ENCODE data around the genes GALNT8 and KCNA1.

DNA sequence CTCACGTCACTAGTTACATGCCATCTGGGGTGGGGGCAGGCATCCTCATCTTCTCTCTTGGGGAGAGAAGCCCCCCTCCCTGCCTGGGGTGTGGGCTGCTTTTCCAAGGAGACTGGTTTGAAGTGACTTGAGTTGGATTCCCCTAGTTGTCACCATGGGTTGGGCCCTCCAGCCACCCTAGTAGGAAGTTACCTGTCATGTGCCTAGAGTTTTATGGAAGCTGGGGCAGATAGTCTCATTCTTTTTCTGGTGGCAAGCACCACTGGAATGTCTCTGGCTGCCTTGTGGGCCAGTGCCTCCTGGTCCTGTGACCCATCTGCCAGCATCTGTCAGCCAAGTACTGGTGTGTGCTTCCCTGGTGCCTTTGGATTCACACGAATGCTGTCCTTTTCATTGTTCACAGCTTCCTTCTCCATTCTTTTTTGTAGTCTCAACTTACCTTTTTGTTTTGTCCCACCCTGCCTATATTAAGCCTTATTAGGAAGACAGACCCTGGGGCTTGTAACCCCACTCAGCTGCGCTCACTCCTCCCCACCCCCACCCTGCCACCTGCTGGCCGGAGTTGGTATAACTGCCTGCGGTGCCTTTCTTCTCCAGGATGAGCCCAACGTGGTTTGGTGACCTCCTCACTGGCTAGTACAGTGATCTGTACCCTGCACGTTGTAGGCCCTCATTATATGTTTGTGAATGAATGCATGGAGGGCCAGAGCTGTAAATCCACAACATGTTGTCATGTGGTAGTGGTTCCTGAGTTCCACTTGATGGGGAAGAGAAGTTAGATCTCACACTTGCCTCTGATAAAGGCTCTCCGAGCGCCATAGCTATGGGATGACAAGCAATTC, 125.7 kb downstream of the TSPAN9 start:
- PRO-cap: no peak

DNA sequence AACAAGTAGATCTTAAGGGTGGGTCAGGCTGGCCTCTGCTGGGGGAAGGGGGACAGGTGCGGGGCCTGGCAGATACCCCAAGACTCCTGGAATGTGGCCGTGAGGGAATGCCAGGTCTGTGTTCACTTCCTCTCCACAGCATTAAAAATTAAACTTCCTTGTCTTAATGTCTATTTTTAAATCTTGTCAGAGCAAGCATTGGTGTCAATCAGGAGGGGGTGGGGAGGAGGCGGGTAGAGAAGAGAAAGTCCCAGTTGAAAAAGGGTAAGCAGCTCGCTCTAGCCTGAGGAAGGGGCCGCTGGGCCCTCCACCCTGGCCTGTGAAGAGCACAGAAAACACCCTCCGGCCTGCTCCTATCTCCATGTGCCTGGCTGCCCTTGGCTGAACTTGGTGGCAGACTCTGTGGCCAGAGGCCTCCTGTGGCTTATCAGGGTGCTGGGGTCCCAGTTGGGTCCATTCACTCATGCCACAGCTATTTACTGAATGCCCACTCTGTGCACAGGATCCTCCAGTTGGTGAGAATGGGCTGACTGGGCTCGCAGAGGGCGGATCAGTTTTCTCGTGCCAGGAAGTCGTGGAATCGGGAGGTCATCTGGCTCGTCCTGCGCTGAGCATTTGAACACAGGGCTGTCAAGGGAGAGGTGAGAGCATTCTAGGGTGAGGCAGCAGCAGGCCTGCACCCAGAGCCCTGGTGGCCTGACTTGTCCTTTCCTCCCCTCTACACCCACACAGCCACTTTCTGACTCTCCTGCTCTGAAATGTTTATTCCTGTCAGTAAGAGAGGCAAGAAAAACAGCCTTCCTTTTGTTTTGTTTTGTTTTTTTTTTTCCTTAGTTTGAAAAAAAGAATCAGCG, 128.8 kb downstream of the TSPAN9 start:
- PRO-cap: no peak

DNA sequence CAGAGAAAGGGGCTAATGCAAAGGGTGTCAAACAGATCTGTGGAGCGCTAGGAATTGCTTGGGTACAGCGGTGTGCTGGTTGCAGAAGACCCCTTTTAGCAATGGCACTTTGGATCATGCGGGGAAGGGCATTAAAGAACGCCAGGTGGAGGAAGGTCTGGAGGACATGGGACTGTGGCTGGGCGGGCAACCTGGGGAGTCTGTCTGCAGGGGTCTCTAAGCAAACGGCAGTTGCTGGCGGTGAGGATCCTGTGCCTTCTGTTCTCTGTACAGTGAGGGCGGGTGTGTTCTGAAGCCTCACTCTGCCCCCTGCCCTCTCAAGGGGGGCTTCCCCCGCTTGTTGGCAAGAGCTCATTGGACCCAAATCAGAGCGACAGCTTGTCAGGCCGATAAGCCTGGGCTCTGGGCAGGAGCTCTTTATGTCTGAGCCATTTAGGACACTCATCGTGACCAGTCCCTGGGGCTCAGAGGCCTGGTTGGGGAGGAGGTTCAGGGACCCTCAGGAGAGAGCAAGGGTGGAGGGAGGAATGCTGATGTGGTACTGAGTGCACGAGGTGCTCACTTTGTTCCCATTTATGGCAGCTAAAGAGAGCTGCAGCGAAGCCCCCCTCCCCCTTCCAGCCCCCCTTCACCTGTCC, 136.0 kb downstream of the TSPAN9 start:
- PRO-cap: no peak

DNA sequence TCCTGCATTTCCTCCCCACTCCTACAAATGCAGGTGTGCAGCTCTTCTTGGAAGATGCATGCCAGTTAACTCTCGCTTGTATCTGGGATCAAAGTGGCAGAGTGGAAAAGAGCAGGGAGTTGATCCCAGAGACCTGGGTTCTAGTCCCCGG, 136.6 kb downstream of the TSPAN9 start:
- PRO-cap: no peak

DNA sequence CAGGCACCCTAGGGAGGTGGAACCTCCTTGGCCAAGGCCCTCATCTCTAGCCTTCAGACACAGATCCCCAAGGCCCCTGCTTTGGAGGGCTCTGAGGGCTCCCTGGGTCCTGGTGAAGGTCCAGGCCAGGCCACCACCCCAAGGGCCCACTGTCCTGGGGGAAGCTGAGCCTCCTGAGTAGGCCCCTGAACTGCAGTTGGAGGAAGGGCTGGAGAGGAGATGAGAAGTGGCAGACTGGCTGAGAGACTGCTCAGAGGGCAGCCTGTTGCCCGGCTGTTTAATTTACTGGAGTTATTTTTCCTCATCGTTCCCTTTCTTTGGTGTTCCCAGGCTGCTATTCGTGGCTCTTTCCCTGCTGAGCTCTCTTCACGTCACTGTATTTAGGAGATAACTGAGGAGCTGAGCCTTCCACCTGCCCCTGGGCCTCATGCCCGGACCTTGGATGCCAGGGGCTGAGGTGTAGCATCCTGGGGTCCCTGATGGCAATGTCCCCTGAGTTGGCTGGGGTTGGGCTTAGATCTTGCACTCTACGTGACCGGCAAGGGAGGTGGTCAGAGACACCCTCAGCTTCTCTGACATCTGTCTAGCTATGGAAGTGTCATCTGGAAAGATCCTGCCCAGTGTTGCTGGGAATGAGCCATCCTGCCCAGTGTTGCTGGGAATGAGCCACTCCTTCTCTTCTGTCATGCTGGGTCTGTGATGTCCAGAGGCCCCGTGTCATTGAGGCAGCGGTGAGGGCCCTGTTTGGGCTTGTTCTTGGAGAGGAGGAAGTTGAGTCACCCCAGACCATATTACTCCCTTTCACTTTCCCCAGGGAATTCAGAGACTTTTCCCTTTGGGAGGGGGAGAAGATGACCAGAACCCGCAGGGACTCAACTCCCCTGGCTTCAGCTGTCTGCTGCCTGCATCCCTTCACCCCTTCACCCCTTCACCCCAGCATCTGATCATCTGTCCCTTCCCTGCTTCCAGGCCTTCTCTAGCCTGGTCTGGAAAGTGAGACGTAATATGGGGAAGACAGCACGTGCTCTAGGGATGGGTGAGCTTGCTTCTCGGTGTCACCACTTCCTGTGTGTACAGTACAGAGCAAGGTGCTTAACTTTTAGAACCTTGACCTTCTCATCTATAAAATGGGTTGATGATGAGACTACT, 140.0 kb downstream of the TSPAN9 start:
- PRO-cap: no peak

- PRO-cap: no peak
Measured at GRCh38 chr12:3218526-3218858, 141.3 kb downstream of the TSPAN9 start.

DNA sequence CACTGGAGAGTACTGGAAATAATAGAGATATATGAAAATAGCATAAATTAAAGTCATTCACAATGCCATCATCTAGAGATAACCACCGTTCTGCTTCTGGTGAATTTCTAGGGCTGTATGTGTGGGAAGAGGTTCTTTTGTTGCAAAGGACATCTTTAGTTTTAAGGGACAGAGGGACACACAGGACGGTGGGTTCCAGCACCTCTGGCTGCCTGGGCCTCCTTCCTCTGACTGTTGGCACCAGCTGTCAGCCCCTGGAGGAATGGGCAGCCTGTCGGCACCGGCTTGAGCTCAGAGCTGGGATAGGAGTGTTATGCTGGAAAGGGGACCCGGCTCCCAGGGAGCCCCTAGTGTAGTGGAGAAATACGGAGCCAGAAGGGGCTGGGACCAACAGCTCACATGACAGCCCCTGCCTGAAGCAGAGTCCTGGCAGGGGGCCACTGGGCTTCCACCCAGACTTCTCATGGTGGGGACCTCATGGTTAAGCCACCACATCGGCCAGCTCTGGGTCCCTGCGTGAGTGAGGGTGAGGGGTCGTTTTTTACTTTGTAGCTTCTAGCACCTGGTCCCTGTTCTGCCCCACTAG, 174.4 kb downstream of the TSPAN9 start:
- PRO-cap: no peak

DNA sequence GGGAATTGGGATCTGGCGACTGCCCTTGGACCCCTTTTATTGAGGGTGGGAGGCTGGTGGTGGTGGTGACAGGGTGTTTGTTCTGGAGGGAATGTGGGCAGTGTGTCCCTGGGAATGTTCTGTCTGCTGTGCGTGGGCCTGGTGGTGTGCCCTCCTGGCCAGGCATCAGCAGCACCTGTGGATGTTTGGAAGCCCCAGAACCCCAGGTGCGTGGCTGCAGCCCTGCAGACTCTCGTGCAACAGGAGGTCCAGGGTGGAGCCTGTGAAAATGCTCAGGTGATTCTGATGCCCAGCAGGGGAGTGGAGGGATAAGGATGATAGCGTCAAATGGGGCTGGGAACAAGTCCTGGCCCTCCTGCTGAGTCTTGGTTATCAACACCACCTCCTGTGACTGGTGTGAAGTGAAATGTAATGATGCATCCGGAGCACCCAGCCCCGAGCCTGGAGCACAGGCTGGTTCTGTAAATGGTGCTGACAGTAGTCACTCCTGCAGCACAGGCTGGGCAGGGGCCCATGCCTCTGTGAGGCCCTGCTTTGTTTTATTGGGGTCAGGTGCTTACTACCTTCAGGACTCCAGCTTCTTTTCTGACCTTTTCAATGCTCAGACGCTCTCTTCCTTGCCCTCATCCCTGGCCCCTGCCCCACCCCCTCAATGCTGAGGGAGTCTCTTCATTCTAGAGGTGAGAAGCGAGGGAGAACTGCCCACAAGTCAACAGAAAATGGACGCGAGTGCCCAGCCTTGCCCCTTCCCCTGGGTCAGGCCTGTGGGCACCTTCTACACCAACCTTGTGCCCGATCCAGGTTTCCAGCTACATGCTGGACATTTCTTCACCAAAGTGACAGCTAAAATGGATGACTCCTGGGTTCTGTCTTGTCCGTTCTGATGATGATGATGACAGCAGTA, 176.8 kb downstream of the TSPAN9 start:
- PRO-cap: no peak

GRCh38 chr12:3278424-3278818, 201.2 kb downstream of the TSPAN9 start:
- PRO-cap: no peak

GRCh38 chr12:3838683-3839107, 34.5 kb downstream of the PARP11 start:
- PRO-cap: no peak

DNA sequence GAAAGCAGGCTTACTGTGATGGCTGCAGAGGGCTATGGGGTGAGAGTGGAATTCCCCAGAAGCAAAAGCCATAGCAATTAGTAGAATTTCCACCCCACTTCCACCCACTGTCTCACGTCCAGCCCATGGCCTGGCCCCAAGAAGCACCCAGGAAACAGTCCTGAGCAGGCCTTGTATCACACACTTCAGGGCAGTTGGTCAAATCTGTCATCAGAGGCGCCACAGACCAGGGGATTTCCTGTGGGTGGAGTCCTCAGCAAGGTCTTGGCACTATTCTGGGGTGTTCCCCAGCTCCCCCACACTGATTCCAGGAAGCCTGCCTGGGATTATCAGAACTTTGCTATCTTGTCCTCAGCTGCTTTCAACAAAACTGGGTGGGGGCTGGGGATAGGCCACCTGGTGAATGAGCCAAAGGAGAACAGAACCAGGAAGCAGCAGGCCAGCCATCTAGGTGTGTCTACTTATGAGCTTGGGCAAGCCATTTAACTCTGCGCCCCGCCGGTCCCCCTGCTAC, 120.1 kb upstream of the CCND2 start:
- PRO-cap: no peak

DNA sequence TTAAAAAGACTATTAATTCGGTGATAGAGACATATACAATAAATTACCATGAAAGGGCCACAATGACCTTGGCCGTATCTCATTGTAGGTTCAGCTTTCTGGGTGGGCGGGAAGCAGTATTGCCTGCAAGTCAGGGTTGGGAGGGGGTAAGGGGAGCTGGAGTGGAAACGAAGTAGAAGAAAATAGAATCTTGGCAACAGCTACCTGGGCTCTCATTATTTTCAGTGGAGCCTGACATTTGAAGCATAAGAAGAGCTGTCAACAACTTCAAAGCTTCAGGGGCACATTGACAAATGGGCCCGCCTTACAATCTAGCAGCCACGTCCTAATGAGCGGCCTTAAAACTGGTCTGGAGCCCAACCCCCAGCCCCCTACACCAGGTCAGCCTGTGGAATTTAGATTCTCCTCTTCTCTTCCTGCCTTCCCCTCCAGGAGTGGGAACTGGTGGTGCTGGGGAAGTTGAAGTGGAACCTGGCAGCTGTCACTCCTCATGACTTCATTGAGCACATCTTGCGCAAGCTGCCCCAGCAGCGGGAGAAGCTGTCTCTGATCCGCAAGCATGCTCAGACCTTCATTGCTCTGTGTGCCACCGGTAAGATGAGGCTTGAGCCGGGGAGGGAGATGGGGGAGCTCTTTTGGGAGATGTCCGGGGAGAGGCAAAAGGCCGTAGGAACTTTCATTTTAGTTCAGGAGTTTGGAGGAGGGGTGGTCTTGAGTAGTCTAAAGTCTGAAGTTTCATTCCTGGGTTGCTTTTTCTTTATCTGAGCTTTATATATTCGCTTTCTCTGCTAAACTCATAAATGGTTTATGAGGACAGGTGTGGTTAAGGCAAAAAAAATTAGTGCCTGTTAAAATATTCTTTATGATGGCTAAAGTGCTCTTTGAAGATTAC, 5.0 kb downstream of the CCND2 start:
- PRO-cap: no peak

GRCh38 chr12:4294496-4294769, 20.9 kb downstream of the CCND2 start:
- PRO-cap: no peak

DNA sequence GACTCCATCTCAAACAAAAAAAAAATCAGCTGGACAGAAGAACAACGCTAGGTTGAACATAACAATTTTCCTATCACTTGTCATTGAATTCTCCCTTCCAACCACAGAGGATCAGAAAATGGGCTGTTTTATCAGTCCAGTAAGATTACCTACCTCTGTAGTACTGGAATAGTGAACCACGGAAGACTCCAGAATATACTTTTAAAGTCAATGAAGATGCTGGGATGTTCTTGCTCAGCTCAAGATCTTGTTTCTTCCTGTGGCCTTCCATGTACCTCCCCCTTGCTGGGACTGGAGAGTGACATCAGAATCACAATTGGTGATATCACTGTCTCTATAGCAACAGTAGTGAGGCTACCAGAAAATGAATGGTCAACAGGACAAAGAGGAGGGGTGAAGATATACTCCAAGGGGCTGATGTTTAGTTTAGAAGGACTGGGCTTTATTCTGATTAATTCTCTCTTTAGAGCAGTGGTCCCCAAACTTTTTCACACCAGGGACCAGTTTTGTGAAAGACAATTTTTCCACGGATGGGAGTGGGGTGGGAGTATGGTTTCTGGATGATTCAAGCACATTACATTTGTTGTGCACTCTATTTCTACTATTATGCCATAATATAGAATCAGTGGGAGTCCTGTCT, 3.8 kb downstream of the AKAP3 start:
- PRO-cap: no peak

DNA sequence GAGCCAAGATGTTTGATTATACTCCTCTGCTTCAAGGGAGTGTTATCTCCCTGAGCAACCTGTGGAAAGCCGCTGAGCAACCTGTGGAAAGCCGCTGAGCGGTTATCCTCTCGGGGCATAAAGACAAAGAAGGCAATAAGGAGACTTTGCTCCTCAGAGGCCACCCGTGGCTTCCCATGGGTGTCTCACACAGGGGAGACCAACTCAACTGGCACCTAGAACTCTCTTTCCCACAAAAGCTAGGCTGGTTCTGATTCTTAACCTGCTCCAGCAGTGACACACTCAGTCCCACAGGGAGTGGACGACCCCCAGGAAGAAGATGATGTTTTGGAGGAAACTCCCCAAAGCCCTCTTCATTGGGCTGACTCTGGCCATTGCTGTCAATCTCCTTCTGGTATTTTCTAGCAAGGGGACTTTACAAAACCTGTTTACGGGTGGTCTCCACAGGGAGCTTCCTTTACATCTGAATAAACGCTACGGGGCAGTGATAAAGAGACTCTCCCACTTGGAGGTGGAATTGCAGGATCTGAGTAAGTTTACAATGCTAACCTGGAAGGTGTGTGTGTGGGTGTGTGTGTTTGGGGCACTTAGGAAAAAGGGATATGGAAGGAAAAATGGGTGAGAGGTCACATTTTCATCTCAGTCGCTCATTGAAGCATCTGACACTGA, at the start of gene GALNT8:
GALNT8 (plus strand) TSS at position 42 of the 669 bp plus-strand sequence.
- PRO-cap: bidirectional peak, plus-strand start at position 72 of the sequence, minus-strand start outside the sequence; unidirectional peak, minus-strand start at position 528 of the sequence

GRCh38 chr12:4909483-4910621, at the start of gene KCNA1:
Gene KCNA1 (plus strand): TSS chr12:4909905.
- PRO-cap: unidirectional peak, plus-strand start at chr12:4909905

- PRO-cap: no peak
Measured at GRCh38 chr12:5010045-5010504, 33.6 kb upstream of the KCNA5 start.

DNA sequence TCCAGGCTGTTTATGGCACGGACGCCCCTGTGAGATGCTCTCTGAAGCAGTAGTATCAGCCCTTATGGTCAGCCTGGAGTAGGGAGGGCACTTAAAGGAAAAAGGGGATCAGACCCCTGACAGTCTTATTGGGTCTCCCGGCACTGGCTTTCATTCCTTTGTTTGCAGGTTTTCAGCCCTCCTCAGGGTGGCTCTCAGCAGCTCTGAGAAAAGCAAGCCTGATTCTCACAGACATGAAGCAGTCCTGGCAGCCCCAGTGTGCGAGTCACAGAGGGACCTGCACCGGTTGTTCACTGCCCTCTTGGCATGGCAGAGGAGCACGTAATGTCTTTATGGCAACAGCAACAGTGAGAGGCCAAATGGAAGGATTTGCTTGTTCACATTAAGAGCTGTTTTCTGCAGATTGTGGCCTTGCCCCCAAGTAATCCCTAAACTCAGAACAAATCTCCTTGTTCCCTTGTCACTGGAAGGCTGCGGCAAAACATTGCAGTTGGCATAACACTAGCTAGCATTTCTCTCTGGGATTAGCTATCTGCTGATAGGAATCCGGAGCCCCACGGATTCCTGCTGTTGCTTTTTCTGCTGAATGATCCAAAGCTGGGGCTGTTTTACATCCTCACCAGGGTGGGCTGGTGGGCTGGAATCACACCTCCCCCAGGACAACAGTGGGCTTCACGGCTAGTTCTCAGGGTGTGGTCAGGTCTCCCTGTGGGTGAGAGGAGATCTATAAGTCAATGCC, 3.5 kb downstream of the KCNA5 start:
- PRO-cap: no peak

- PRO-cap: no peak
Measured at GRCh38 chr12:5391624-5391849, 40.4 kb upstream of the NTF3 start.

DNA sequence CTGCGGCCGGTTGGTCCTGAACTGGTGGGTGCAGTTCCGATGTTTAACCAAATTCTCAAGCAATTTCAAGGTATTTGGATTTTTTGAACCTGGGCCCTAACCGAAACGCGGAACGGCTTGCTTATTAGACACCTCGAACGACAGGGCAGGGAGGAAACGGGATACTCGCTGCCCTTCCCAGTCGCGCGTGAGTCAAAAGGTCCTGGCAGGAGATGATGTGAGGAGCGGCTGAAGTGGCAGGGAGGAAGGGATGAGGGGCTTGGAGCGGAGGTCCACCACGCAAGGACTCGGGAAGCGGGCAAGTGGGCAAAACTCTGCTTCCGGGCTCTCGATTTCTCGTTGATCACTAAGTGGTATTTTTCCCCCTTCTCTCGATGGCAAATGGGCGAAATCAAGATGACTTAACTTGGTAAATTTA, 1.3 kb upstream of the NTF3 start:
- PRO-cap: no peak